Breast epithelium (tissue), 2 donors: ENCODE data around the gene CDC42EP4.

- PRO-cap, result no peak
- RAMPAGE, long total RNA, 2 experiments, result no peak in any of the 2 experiments
Measured at GRCh38 chr17:71938718-71938954, 182.2 kb upstream of the SOX9 start.

DNA sequence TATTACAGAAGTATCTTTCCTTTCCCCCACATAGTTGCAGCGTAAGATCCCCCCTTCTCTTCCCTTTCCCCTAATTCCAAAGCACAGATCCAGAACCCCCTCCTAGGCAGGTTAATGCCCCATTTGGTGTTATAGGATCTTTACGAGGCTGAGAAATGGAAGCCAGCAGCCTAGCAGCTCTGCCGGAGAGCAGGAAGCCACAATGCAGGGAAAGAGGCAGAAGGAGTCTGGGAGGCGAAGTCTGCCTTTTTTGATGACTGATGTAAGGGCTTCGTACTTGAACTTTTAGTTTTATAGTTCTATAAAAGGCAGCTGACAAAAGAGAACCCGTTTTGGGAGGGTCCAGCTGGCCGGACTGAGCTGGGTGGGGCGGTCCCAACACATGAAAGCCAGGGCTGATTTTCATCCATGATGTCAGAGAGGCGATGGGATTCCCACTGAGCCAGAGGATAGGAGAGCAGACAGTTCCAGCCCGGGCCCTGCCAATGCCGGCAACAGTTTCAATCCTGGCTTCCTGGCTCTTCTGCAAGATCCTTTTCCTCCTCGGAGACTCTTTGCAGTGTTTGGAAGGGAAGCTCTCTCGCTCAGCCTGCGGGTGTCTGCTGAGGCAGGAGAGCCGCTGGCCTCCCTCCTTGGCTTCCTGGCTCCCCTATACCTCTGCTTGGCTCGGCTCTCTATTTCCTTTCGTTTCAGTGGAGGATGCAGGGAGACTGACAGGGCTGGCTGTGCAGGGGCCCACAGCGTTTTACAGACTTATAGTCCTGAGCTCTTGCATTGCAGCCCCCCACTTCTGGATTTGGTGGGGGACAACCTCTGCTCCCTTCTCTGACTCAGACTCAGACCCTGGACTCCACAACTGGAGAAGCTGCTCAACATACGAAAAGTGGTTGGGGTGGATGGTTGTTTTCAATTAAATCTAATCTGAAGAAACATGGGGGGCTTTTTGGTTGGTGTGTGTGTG, 145.5 kb upstream of the SOX9 start:
- PRO-cap, result unidirectional peak, plus-strand start at position 428 of the sequence
- RAMPAGE, long total RNA, 2 experiments, result no peak in any of the 2 experiments

- PRO-cap, result no peak
- RAMPAGE, long total RNA, 2 experiments, result no peak in any of the 2 experiments
Measured at GRCh38 chr17:72115441-72116097, 5.3 kb upstream of the SOX9 start.

DNA sequence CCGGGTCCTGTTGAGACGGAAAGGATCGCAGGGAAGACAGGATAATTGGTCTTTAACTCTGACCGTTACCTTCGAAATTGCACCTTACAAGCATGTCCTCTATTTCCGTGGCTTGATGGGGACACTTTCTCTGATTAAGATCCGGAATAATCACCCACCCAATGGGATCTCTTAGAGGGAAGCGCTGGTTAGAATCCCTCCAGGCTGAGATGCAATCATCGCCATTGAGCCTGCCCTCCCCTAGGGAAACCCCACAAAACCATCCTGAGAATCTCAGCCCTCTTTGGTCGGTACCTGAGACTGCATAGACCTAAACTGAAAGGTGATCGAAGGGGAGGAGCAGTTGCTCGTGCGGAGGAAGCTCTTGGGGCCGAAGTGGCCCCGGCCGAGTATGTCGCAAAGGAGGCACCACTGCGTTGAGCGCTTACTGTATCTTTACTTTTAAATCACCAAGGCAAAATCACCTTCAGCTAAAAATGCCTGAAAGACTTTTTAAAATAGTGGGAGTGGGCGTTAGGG, 4.6 kb upstream of the SOX9 start:
- PRO-cap, result unidirectional peak, plus-strand start at position 313 of the sequence
- RAMPAGE, long total RNA, 2 experiments, result no peak in any of the 2 experiments

DNA sequence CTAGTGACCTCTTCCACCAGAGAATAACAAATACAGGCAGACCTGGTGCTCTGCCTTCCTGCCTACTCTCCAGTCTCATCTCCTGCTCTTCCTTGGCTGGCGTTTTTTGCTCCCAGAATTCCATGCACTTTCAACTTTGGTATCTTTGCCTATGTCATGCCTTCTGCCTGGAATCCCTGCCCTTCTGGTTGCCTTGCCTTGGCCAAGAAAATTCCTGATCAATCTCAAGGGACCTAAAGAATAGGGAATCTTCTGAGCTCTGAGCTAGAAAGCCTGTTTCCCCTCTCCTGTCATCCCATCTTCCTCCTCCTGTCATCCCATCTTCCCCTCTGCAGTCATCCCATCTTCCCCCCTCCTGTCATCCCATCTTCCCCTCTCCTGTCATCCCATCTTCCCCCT, 216.4 kb downstream of the SOX9 start:
- PRO-cap, result no peak
- RAMPAGE, long total RNA, 2 experiments, result no peak in any of the 2 experiments

DNA sequence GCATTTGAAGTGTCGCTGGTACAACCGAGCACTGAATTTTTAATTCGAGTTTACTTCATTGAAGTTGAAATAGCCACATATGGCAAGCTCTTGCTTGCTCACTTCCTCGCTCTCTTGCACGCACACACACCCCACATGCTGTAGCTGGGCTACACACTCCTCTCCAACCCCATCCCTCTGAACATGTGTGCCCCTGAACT, 216.8 kb downstream of the SOX9 start:
- PRO-cap, result no peak
- RAMPAGE, long total RNA, 2 experiments, result no peak in any of the 2 experiments

DNA sequence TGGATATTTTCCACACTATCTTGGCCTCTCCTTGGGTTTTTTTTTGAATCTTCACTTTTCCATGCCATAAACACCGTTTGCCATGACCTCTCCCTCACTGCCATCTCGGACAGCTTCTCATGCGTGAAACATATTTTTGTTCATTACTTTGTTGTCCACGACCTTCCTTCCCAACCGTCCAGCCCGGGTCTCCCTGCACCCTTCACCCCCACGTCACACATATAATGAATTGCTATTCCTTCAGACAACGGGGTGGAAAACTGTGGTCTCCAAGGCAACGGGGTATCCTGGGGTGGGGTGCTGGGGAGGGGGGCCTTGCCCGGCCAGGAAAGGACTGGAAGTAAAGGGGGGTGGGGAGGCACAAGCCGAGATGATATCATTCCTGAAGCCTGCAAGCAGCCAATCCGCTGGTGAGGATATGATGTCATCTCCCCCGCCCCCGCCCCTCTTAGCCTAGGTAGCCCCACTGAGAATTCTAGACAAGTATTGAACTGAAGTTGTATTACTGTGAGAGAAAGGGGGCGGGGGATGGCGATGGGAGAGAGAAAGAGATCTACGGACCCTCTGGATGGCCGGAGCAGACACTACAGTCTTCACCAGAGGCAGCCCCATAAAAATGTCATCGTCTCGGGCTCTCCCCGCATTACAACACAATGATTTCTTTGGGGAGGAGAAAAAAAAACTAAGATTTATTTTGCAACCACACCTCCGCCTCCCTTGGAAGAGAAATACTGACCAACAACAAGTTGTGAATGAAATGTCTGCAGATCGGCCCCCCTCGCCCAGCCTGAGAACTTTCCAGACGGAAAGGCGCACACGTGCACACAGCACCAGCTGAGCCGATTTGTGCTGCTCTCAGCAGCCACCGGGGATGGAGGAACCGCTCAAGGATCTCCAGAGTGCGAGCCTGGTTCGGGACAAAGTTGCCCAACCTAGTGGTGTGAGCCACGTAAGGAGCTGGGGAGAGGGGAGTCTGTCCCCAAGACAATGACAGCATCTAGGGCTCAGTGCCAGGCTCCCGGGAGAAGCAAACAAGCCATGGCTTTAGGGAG, 221.9 kb downstream of the SOX9 start:
- PRO-cap, result no peak
- RAMPAGE, long total RNA, 2 experiments, result no peak in any of the 2 experiments

GRCh38 chr17:72397888-72398313, 277.1 kb downstream of the SOX9 start:
- PRO-cap, result no peak
- RAMPAGE, long total RNA, 2 experiments, result no peak in any of the 2 experiments

GRCh38 chr17:72400033-72400525, 279.3 kb downstream of the SOX9 start:
- PRO-cap, result no peak
- RAMPAGE, long total RNA, 2 experiments, result no peak in any of the 2 experiments

- PRO-cap, result no peak
- RAMPAGE, long total RNA, 2 experiments, result no peak in any of the 2 experiments
Measured at GRCh38 chr17:72488409-72488949, 367.7 kb downstream of the SOX9 start.

- PRO-cap, result no peak
- RAMPAGE, long total RNA, 2 experiments, result no peak in any of the 2 experiments
Measured at GRCh38 chr17:72528207-72528863, 407.5 kb downstream of the SOX9 start.

DNA sequence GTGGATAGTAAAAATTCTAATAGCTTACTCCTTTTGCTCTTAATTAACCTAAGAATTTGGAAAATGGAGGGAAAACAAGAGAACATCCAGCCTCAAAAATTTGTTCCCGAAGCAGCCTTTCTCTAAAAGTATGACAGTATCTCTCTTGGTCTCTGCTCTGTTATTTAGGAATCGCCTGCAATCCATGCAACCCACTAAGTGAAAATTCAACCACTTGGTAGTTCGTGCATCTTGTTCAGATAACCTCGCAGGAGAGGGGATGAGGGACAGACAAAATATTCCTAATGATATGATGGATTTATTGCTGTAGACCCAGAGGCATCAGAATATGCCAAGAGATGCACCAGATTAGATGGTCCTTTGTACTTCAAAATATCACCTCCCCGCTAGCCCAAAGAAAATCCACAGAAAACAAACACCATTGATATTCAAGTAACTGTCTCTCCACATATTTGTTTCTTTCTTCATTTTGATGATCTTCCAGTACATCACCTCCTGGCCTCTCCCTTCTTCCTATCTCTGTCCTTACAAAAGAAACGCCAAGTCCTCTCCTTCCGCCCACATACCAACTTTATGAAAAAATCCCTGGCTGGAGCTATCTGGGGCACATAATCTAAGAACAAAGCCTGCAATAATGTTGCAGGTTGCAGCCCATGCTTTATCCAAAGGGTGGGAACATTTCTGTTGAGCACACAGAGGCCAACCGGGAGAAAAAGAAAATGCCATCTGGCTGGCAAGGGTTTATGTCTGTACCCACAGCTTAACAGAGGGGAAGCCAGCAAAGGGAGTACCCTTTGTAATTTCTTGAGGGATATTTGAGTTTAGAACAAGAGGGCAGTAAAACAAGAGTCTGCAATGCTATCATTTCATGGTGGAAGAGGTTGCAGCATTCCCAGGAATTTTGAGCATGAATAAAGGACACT, 409.4 kb downstream of the SOX9 start:
- PRO-cap, result no peak
- RAMPAGE, long total RNA, 2 experiments, result no peak in any of the 2 experiments

- PRO-cap, result no peak
- RAMPAGE, long total RNA, 2 experiments, result no peak in any of the 2 experiments
Measured at GRCh38 chr17:72549571-72550481, 429.0 kb downstream of the SOX9 start.

DNA sequence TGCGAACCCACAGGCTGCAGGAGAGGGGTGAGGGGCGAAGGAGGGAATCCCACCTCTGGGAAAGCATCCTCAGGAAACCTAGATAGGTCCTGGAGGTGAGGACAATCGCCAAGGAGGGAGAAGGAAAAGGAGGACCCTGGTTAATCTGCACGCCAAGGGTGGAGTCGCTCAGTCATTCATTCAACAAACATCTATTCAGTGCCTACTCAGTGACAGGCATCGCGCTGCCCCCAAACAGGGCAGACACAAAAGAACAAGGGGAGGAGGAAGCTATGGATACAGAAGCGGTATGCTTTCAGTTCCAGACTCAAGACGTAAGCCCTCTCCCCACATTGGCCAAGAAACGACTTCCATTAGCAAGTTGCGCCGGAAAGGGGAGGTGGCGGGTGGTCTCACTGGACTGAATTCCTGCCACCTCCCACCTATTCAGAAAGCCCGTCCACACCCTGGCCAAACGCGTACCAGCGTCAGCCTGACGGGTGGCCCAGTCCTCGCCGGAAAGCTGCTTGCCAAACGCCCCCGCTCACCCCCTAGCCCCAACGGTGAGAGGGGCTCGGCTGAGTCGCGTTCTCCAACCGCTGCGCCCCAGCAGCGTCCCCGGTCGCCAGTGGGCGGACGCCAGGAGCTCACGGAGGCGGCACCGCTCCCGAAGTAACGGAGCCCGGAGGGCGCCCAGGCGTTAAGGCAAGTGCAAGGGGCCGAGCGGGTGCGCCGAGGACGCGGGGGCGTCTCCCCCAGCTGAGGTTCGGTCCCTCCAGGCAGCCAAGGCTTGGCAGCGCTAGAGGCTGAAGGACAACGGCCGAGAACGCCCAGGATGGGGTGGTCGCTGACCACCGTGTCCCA, 470.6 kb downstream of the SOX9 start:
- PRO-cap, result no peak
- RAMPAGE, long total RNA, 2 experiments, result no peak in any of the 2 experiments

GRCh38 chr17:72719362-72720701, 372.7 kb downstream of the SLC39A11 start:
- PRO-cap, result no peak
- RAMPAGE, long total RNA, 2 experiments, result no peak in any of the 2 experiments

DNA sequence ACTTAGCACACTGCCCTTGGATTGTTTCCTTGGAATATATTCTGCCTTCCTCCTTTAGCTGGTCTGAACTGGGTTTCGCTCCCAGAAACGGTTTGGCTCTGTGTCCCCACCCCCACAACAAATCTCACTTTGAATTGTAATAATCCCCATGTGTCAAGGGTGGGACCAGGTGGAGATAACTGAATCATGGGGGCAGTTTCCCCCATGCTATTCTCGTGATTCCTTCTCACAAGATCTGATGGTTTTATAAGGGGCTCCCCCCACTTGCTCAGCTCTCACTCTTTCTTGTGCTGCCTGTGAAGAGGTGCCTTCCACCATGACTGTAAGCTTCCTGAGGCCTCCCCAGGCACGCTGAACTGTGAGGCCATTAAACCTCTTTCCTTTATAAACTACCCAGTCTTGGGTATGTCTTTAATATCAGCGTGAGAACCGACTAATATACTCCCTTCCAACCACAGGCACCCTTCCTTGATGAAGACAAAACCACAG, 218.8 kb downstream of the SLC39A11 start:
- PRO-cap, result no peak
- RAMPAGE, long total RNA, 2 experiments, result no peak in any of the 2 experiments

- PRO-cap, result no peak
- RAMPAGE, long total RNA, 2 experiments, result no peak in any of the 2 experiments
Measured at GRCh38 chr17:73290561-73290968, 21.2 kb downstream of the CDC42EP4 start.

- PRO-cap, result no peak
- RAMPAGE, long total RNA, 2 experiments, result no peak in any of the 2 experiments
Measured at GRCh38 chr17:73298449-73298825, 13.4 kb downstream of the CDC42EP4 start.

GRCh38 chr17:73311892-73312851, at the start of gene CDC42EP4:
Gene CDC42EP4 (minus strand): TSS chr17:73312001.
- PRO-cap, result bidirectional peak, plus-strand start at chr17:73312210, minus-strand start at chr17:73311991; unidirectional peak, minus-strand start at chr17:73312420
- RAMPAGE, long total RNA, 2 experiments, result start-site peak on the minus strand in 1 of 2 experiments, at chr17:73311984-73311990 at its widest, 65 reads per replicate

- PRO-cap, result no peak
- RAMPAGE, long total RNA, 2 experiments, result no peak in any of the 2 experiments
Measured at GRCh38 chr17:73358761-73359045, 46.9 kb upstream of the CDC42EP4 start.